Colonic mucosa (tissue), 1 donor: ENCODE data around the genes RIOK1 and BLOC1S5.

DNA sequence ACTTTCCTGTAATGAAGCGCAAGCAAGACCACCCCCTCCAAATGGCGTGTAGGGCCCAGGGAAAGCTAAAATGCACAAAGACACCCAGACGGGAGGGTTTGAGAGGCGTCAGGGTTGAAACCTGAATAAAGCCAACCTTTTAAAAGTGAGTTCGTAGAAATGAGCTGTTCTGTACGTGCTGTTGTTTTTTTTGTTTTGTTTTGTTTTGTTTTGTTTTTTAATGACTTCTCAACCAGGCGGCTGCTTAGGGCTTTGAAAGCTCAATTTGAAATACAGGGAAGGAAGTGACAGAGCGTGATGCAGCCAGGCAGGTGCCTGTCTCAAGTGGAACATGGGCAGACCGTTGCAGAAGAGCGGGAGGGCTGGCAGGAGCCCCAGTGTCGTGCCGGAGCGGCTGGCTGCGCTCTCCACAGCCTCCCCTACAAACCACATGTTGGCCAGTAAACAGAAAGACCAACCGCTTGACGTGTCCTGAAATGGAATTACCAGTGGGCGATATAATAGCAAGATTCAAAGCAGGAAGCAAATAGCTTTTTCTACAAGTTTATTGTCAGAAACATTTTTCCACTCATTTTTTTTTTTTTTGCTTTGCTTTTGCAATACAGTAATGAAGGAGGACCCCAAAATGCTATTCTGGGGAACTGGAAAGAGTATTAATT, 164.9 kb upstream of the RREB1 start:
- PRO-cap: unidirectional peak, plus-strand start at position 348 of the sequence

DNA sequence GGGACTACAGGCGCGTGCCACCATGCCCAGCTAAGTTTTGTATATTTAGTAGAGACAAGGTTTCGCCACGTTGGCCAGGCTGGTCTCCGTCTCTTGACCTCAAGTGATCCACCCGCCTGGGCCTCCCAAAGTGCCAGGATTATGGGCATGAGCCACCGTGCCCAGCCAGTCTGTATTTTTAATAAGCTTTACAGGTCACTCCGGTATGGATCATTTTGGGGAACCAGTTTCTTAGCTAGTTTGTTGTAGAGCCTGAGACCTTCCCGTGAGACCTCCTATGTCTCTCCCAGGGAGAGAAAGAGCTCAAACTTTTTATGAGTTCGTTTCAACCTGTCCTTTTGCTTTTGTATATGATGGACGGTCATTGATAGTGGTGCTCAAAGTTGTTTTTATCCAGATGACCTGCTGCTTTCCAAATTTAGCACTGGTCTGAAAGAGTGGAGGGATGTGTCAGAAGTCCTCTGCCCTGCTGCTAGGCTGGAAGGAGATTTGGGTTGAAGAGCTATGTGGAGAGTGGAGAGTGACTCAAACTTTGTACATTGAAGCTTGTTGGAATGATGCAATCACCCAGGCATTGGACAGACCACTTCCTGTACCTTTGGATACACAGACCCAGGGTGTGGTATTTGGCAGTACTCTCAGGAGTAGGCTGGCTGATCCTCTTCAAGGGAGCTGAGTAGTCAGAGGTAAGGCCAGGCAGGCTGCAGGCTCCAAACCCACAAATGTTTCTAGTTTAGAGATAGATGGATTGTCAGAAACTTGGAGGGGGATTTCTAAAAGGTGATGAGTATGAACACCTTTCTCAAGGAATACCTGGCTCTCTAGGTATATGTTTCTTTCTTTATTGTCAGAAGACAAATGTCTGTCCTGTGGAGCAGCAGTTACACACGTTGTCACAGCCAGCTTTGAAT, 49.5 kb upstream of the RREB1 start:
- PRO-cap: bidirectional peak, plus-strand start at position 666 of the sequence, minus-strand start at position 515 of the sequence

GRCh38 chr6:7087399-7087982, 20.3 kb upstream of the RREB1 start:
- PRO-cap: bidirectional peak, plus-strand start at chr6:7087907, minus-strand start at chr6:7087644

DNA sequence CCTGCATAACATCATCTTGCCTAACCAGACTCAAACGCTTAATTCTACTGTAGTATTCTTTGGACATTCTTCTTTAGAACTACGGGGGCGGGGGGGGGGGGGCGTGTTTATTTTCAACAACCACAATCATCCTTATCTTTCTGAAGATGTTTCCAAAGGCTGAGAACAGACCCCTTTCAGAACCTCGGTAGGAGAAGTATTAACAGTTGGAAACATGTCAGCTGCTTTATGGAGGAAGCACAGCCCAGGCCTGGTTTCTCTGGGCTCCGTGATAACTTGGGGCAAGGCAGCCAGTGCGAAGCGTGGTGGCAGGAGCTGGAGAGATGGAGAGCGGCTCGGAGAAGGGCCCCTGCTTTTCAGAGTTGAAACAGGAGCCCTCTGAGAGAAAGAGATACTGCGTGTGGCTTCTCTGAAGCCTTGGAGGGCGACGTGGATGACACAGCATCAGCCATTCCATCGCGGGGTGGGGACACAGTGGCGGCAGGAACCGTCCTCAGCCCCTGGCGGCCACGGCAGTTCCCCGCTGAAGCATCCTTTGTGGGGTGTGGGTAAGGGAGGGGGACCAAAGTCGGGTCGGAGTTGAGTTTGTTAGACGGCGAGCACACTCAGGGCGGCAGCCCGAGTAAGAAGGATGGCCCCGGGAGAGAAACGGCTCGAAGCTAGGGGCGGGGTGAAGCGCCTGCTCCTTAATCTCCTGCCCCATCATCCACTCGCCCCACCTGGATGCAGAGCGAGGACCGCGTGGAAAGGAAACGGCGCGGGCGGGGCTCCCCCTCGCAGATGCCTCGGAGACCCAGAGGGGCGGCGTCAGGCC, 1.1 kb upstream of the RREB1 start:
- PRO-cap: no peak

GRCh38 chr6:7173689-7174347, 66.1 kb downstream of the RREB1 start:
- PRO-cap: no peak

GRCh38 chr6:7266238-7266574, 46.8 kb downstream of the SSR1 start:
- PRO-cap: no peak

GRCh38 chr6:7270798-7271357, 42.1 kb downstream of the SSR1 start:
- PRO-cap: no peak

- PRO-cap: bidirectional peak, plus-strand start at chr6:7312658, minus-strand start at chr6:7312513
Measured at GRCh38 chr6:7312230-7312868, 650 bp downstream of the SSR1 start.

DNA sequence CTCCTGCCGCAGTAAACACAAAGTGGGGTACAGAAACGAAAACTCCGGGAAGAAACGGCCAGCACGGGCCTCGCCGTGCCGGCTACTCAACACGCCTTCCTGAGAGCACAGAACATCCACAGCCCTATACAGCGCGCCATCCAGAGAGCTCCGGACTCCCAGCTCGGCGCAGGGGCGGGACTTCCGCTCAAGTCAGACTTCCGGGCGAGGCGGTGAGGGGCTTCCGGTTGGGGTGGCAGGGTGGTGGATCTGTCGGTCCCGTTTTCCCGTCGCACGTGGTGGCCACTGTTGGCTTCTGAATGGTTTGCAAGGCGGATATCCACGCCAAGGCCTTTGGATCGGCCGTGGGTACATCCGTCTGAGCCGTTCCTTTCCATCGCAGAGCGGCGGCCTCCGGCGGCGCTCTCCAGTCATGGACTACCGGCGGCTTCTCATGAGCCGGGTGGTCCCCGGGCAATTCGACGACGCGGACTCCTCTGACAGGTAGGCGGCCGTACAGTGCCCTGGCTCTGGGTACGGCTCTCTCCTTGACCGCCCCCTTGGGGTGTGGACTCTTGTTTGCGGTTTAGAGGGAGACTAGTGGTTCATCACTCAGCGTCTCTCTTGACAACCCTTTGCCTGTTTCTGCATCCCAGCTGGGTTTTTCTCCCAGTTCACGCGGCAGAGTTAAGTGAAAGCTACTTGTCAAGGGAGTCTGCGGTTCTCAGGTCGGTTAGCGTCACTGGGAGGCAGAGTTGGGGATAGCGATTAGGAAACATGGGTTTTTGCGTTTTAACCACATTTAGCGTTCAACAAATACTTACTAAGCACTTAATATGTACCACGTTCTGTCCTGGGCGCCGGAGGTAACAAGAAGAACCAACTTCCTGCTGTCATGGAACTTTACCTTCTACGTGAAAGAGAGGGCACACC, at the start of gene RIOK1:
Gene RIOK1 (plus strand): TSS at position 218 of the 912 bp plus-strand sequence.
- PRO-cap: bidirectional peak, plus-strand start at position 226 of the sequence, minus-strand start at position 152 of the sequence; unidirectional peak, minus-strand start at position 616 of the sequence

- PRO-cap: no peak
Measured at GRCh38 chr6:7445612-7446535, 56.3 kb downstream of the RIOK1 start.

- PRO-cap: no peak
Measured at GRCh38 chr6:7644371-7644704, 54.3 kb downstream of the SNRNP48 start.

- PRO-cap: bidirectional peak, plus-strand start at chr6:8064581, minus-strand start at chr6:8064494
Measured at GRCh38 chr6:8063660-8064856, at the start of gene BLOC1S5. TSS of gene BLOC1S5 (minus strand) at chr6:8064389.

- PRO-cap: no peak
Measured at GRCh38 chr6:8644774-8644973, 209.3 kb upstream of the SLC35B3 start.

DNA sequence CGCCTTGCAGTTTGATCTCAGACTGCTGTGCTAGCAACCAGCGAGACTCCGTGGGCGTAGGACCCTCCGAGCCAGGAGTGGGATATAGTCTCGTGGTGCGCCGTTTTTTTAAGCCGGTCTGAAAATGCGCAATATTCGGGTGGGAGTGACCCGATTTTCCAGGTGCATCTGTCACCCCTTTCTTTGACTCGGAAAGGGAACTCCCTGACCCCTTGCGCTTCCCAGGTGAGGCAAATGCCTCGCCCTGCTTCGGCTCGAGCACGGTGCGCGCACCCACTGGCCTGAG, 443.3 kb downstream of the TFAP2A start:
- PRO-cap: no peak

GRCh38 chr6:10351841-10352237, 63.0 kb downstream of the TFAP2A start:
- PRO-cap: no peak

GRCh38 chr6:10382921-10383970, 31.6 kb downstream of the TFAP2A start:
- PRO-cap: no peak

GRCh38 chr6:10400222-10400948, 14.5 kb downstream of the TFAP2A start:
- PRO-cap: no peak

DNA sequence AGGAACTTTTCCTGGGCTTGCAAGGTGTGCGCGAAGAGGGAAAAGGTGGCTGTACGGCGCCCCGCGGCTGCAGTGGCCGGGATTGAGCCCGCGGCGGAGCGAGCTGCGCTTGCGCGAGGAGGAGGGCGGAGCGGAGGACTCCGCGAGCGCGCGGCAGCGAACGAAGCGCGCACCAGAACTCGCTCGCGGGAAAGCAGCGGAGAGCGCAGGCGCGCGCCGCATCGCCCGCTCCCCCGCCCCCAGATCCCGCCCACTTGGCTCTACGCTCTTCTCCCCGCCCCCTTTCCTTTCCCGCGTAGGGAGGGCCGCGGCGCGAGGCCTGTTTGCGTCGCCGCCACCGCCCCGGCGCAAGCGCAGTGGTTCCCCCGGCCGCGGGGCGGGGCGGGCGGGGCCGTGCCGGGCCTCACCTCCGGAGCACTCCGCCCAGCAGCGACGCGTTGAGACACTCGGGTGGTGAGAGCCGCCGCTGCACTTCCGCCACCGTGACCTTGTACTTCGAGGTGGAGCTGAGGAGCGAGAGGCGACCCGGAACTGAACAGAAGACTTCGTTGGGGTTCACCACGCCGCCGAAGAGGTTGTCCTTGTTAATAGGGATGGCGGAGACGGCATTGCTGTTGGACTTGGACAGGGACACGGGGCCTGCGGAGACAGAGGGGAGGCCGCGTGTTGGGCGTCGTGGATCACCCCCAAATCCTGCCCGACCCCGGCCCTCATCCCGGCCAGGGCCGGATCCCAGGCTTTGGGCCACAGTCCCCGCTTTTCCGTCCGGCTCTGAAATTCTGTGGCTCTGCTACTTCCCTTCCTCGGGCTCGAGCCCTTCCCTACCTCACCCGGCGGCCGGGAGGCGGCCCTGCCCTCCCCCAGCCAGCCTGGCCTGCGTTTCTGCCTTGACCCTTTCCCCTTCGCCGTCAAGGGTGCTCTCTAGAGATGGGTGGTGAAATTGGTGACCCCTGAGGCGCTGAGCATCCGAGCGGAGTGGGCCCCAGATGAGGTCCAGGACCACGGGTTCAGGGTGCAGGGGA, 10.5 kb downstream of the TFAP2A start:
- PRO-cap: bidirectional peak, plus-strand start at position 128 of the sequence, minus-strand start at position 74 of the sequence; bidirectional peak, plus-strand start at position 440 of the sequence, minus-strand start at position 195 of the sequence

- PRO-cap: no peak
Measured at GRCh38 chr6:10412743-10413288, 2.1 kb downstream of the TFAP2A start.

- PRO-cap: no peak
Measured at GRCh38 chr6:10510675-10511017, 10.5 kb upstream of the GCNT2 start.